Breast (tissue), 4 donors: ENCODE results near the genes RAB5IF, DSN1 and SAMHD1.

GRCh38 chr20:36212057-36212681 lies 24.1 kb upstream of the AAR2 start:
- PRO-cap, 3 experiments, result no peak in any of the 3 experiments
- RRBS, result no CpG with 5 or more reads among the region's 7 CpGs

DNA sequence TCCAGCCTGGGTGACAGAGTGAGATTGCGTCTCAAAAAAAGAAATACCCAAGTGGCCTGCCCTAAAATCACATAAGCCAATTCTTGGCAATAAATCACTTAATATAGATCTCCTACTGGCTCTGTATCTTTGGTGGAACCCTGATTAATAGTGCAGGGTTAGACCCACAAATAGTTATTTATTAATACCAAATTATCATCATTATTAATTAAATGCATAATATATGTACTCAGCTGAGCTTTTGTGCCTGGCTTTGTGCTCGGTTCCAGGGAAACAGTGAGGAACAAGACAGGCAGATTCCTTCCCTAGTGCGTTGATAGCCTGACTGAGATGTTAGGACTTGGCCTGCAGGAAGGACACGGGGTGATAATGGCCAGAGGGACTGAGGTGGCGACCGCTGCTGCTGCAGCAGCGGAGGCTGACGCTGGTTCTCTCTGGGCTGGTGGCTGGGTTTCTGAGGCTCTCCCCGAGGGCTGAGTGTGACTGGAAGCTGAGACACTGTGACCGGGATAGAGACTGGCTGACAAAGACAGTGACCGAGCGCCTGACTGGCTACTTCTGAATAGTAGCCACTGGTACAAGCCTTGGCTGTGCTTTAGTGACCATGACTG lies 550 bp upstream of the AAR2 start:
- PRO-cap, 3 experiments, result no peak in any of the 3 experiments
- RRBS, result no CpG with 5 or more reads among the region's 12 CpGs

GRCh38 chr20:36270944-36271945 lies 34.9 kb upstream of the DLGAP4 start:
- PRO-cap, 3 experiments, result no peak in any of the 3 experiments
- RRBS, result no CpG with 5 or more reads among the region's 25 CpGs

DNA sequence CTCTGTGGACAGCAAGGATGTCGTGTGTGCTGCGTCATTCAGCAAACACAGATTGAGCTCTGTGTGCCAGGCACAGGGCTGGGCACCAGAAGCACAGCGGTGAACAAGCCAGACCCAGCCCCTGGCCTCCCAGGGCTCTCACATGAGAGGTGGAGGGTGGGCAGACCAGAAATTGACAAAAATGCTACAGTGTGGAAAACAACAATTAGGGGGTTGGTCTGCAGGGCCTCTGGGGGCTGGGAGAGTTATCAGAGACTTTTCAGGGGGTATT lies 27.8 kb downstream of the DLGAP4 start:
- PRO-cap, 3 experiments, result no peak in any of the 3 experiments
- RRBS, result no CpG with 5 or more reads among the region's 3 CpGs

DNA sequence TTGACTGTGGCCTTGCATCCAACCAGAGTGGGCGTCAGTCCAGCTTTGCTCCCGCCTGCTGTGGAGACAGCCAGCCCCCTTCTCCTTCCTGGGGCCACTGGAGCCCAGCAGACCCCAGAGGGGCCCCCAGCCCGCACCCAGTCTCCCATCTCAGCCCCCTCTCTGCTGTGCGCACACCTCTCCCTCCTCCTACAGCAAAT lies 30.5 kb downstream of the DLGAP4 start:
- PRO-cap, 3 experiments, result no peak in any of the 3 experiments
- RRBS, result no CpG with 5 or more reads among the region's 4 CpGs

- PRO-cap, 3 experiments, result no peak in any of the 3 experiments
- RRBS, result no CpG with 5 or more reads among the region's 3 CpGs
Measured at GRCh38 chr20:36368014-36368320, 61.8 kb downstream of the DLGAP4 start.

DNA sequence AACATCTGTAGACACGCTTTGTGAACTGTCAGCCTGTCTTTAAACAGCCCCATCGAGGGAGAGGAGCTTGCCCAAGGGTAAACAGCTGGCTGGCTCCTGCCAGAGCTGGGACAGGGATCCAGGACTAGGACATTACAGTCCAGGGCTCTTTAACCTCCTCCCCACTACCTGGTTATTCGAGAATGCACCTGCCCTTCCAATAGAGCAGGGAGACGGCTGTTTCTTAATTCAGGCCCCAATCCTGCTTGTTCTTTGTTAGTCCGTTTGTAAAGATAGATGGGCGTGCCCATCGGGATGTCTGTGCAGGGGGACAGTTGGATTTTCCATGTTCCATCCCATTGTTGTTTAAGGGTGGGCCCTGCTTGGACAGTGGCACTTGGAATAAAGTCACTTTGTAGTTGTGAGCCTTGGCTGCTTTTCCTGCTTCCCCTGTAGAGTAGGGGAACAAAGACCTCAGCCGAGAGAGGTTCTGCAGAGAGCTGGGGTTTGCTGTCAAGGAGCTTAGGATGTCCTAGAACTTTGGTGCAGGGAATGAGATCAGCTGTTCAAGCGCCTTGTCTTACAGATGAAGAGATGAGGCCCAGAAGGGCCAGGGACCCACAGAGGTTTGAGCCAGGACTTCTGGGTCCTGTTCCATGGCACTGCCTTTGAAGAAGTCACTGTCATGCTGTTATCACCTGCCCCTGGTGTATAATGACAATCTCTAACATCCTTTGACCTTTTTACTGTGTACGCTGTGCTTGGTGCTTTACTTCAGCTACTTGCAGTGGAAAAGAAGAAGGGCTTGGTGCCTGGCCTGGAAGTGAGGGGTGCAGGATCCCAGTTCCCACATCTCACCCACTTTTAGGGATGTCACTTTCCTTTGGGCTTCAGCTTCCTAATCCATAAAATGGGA lies 77.7 kb upstream of the MYL9 start:
- PRO-cap, 3 experiments, result no peak in any of the 3 experiments
- RRBS, result no CpG with 5 or more reads among the region's 10 CpGs

DNA sequence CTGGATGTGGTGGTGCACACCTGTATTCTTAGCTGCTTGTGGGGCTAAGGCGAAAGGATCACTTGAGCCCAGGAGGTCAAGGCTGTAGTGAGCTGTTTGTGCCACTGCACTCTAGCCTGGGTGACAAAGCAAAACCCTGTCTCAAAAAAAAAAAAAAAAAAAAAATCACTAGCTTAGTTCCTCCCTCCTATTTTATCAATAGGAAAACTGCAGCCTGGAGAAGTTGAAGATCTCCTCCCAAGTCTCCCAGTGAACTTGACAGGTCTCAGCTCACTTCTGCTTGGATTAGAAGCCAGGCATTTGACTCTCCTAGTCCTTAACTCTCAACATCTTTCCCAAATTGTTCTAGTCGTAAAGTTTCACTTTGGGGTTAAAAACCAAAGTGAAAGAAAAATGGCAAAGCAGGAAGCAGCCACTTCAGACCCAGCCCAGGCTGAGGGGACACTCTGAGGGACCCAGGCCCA lies 68.9 kb upstream of the MYL9 start:
- PRO-cap, 3 experiments, result no peak in any of the 3 experiments
- RRBS, result no CpG with 5 or more reads among the region's 2 CpGs

- PRO-cap, 3 experiments, result no peak in any of the 3 experiments
- RRBS, result no CpG with 5 or more reads among the region's 28 CpGs
Measured at GRCh38 chr20:36527960-36528950, 13.1 kb upstream of the MYL9 start.

DNA sequence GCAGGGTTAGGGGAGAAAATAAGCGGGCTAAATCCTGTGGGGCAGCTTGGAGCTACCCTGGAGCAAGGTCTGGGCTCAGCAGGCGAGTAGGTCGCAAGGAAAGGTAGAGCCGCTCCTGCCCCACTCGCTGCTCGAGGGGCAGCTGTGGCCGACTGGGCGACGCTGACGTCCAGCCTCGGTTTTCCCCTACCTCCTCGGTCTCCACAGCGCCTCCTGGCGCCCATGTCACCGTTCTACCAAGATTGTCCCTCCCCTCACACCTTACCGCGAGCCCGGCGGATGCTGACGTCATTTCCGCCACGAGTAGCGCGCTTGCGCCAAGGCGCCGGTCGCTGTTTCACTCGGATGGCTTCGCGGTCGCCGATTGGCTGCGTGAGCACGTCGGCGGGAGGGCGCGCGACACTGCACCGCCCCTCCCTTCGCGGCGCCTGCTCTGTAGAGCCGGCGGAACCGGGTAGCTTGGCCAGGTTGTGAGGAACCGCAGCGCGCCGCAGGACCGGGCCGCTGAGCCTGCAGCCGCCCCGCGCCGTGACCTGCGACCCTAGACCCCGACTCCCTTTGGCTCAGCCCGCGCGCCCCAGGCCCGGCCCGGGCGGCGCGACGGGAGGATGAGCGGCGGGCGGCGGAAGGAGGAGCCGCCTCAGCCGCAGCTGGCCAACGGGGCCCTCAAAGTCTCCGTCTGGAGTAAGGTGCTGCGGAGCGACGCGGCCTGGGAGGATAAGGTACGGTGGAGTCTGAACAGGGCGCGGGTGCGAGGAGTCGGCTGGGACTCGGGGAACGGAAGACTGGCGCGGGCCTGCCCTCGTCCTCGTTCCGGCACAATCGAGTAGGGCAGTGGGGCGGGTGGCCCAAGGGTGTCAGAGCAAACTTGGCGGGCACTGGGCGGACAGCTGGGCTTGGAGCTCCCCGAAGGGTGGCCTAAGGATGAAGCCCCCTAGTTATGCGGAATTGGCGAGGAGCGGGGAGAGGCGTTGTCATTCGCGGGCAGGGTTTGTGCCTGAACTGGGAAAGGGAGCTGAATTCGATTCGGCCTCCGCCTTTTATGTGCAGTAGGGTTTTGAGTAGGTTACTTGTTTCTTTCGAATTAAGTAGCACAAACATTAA lies at the start of gene RAB5IF:
Gene RAB5IF, plus strand, starts transcription at position 436 of the 1,104 bp plus-strand sequence.
- PRO-cap, 3 experiments, result peak in 3 of 3 experiments; most common plus-strand start position 438 of the sequence (in 2); most common minus-strand start position 196 of the sequence (in 3)
- RRBS, result 2% methylated on average over 35 of the region's 107 CpGs

GRCh38 chr20:36651652-36652273 lies 5.8 kb upstream of the SLA2 start:
- PRO-cap, 3 experiments, result no peak in any of the 3 experiments
- RRBS, result no CpG with 5 or more reads among the region's 2 CpGs

GRCh38 chr20:36772819-36774091 lies at the start of gene DSN1:
TSS of gene DSN1 (minus strand) at chr20:36773763.
- PRO-cap, 3 experiments, result peak in 3 of 3 experiments; most common plus-strand start chr20:36773904 (in 1); most common minus-strand start chr20:36773709 (in 1)
- RRBS, result 1% methylated on average over 20 of the region's 82 CpGs

GRCh38 chr20:36845650-36846428 lies 17.5 kb downstream of the SOGA1 start:
- PRO-cap, 3 experiments, result no peak in any of the 3 experiments
- RRBS, result no CpG with 5 or more reads among the region's 8 CpGs

GRCh38 chr20:36867023-36867254 lies 3.6 kb upstream of the SOGA1 start:
- PRO-cap, 3 experiments, result no peak in any of the 3 experiments
- RRBS, result no CpG with 5 or more reads among the region's 2 CpGs

DNA sequence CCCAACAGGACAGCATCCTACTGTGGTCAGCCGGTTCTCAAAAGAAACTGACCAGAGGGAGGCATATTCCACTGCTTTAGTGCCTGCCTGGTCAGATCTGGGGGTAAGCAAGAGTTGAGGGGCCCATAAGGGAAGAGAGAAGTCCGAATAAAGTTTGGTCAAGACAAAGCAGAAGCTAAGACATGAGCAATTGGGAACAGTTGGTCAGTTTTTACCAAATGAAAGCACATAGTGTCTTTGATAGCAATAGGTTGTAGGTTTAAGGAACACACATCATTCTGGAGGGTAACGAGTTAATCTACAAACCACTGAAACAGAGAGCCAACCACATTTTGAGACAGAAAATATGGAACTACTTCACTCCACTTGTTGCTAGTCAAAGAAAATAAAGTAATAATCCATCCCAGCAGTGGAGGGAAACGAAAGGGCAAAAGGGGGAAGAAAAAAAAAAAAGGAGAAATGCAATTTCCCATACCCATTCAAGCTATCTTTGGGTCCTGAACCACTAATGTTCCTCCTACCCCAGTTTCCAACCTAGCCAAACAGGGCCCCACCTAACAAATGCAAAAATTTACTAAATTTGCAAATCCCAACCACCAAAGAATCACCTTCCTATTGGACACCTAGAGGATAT lies 1.5 kb downstream of the SAMHD1 start:
- PRO-cap, 3 experiments, result peak in 1 of 3 experiments; most common plus-strand start position 79 of the sequence (in 1); most common minus-strand start position 49 of the sequence (in 1)
- RRBS, result no CpG with 5 or more reads among the region's 4 CpGs

DNA sequence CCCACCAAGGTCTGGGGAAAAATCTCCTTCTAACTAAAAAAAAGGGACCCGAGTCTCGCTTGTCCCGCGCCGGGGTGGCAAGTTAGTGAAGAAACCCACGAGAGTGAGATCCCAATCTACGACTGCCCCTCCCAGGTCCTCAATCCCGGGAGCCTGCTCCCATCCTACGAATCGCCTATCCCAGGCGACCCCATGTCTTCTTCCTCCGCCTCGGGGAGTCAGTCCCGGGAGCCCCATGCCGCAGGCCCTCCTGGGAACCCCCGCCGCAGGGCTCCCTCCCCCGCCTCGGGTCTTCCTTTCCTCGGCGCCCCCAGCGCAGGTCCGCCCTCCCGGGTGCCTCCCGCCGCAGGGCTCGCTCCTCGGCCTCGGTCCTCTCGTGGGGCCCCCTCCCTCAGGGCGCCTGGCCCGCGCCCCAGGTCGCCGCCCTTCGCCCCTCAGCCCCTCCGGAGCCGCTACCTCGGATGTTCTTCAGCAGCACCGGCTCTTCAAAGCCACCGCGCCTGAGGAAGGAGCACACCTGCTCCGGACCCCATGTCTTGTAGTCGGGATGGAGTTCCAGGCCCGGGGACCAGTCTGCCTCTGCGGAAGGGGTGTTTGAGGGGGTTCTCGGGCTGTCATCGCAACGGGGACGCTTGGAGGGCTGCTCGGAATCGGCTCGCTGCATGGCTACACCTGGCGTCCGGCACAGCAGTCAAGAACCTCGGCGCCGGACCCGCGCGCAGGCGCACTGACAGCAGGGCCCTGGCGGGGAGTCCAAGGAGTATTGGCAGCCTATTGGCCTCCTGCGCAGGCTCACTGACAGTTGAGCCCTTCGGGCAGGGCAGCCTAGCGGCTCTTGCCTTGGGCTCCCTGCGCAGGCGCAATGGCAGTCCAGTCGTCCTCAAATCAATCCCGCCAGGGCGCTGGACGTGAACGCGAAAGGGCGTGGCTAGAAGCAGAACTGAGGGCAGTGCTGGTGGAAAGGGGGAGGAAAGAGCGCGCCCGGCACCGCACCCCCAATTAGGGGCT lies at the start of gene SAMHD1:
Gene SAMHD1, minus strand, starts transcription at position 729 of the 1,008 bp plus-strand sequence.
- PRO-cap, 3 experiments, result peak in 3 of 3 experiments; most common plus-strand start position 937 of the sequence (in 3); most common minus-strand start position 729 of the sequence (in 3)
- RRBS, result 2% methylated on average over 35 of the region's 79 CpGs

- PRO-cap, 3 experiments, result no peak in any of the 3 experiments
- RRBS, result 1% methylated on average over 6 of the region's 7 CpGs
Measured at GRCh38 chr20:36951988-36952320, 446 bp upstream of the SAMHD1 start.

- PRO-cap, 3 experiments, result no peak in any of the 3 experiments
- RRBS, result no CpG with 5 or more reads among the region's 13 CpGs
Measured at GRCh38 chr20:37094979-37095423, 796 bp downstream of the RBL1 start.

- PRO-cap, 3 experiments, result no peak in any of the 3 experiments
- RRBS, result no CpG with 5 or more reads among the region's 4 CpGs
Measured at GRCh38 chr20:37710838-37711487, 17.1 kb downstream of the CTNNBL1 start.

DNA sequence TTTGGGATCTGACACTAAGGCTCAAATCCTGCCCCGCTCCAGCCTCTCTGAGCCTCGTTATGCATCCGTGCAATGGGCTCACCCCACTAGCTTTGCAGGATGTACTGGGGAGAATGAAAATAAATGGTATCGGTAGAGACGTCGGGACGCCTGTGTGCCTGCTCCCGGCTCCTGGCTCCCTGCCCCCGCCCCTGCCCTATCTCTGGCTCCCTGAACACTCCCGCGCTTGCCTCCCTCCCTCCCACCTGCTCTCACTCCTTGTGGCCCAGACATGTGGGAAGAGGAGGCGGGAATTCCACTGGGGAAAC lies 13.1 kb downstream of the VSTM2L start:
- PRO-cap, 3 experiments, result no peak in any of the 3 experiments
- RRBS, result no CpG with 5 or more reads among the region's 12 CpGs